Suprapubic skin (tissue), 4 donors: Measurements from ENCODE around the genes RMND5A and TEX37.

- PRO-cap, result no peak
- RAMPAGE, long total RNA, 4 experiments, result no peak in any of the 4 experiments
Measured at GRCh38 chr2:85756848-85757848, 3.4 kb downstream of the ATOH8 start.

DNA sequence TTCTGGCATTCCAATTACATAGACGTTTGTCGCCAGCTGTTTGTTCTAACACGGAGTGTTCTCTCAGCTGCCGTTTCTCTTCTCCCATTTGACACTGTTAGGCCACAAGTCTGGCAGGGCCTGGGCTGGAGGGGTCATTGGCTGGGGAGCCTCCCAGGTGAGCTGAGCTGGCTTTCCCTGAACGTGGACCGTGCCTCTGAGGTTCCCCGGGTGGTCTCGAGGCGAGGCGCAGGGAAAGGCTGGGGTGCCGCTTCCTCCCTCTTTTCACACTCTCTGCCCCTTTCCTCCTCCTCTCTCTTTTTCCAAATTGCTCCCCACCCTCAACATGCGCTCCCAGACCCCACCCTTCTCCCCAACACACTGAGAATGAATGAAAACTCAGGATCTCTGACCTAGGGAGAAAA lies 16.7 kb downstream of the ATOH8 start:
- PRO-cap, result no peak
- RAMPAGE, long total RNA, 4 experiments, result no peak in any of the 4 experiments

GRCh38 chr2:85776975-85778169 lies 23.6 kb downstream of the ATOH8 start:
- PRO-cap, result no peak
- RAMPAGE, long total RNA, 4 experiments, result no peak in any of the 4 experiments

- PRO-cap, result no peak
- RAMPAGE, long total RNA, 4 experiments, result no peak in any of the 4 experiments
Measured at GRCh38 chr2:85786644-85787704, 33.2 kb downstream of the ATOH8 start.

- PRO-cap, result no peak
- RAMPAGE, long total RNA, 4 experiments, result no peak in any of the 4 experiments
Measured at GRCh38 chr2:85793116-85793474, 39.3 kb downstream of the ATOH8 start.

DNA sequence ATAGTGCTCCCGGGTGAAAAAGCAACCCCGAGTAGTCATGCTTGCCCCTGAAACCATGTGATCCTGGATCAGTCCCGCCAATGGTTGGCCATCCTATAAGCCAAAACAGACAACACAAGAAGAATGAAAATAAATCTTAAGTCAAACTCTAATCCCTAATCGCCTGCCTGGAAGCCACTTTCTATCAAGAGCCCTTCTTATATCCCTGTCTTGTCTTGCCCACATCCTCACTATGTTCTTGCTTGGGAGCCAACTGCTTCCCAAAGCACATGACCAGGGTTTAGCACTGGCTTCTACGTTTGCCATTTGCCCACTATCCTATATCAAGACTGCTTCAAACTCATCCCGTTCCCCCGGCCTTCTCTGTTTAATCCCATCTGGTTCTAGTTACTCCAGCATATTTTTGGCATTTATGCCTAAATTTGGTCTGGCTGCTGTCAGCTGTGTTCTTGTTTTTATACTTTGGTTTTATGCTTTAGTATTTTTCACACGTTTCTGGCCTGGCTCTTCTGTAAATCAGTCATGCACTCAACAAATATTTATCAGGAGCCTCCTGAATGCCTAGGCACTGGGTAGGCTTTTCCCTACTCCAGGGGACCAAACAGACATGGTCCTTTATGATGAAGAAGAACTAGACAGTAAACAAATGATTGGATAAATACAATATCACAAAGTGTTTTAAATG lies 40.2 kb downstream of the POLR1A start:
- PRO-cap, result no peak
- RAMPAGE, long total RNA, 4 experiments, result no peak in any of the 4 experiments

DNA sequence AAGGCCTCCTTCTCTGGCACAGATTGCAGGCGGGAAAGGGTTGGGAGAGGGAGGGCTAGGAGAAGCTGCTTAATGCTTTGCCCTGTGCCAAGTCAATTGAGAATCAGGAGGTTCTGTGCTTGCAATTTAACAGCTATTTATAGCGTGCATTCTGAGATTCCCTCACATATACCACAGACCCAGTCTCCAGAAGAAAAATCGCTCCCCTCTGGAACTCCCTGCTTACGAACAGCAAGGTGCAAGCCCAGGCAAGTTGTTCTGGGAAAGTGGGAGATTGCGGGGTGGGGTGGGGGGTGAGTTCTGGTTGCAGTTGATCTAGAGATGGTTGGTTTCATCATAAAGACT lies 56.9 kb downstream of the REEP1 start:
- PRO-cap, result no peak
- RAMPAGE, long total RNA, 4 experiments, result no peak in any of the 4 experiments

GRCh38 chr2:86461590-86462373 lies 20.6 kb downstream of the KDM3A start:
- PRO-cap, result no peak
- RAMPAGE, long total RNA, 4 experiments, result no peak in any of the 4 experiments

GRCh38 chr2:86483519-86484385 lies 42.6 kb downstream of the KDM3A start:
- PRO-cap, result no peak
- RAMPAGE, long total RNA, 4 experiments, result no peak in any of the 4 experiments

DNA sequence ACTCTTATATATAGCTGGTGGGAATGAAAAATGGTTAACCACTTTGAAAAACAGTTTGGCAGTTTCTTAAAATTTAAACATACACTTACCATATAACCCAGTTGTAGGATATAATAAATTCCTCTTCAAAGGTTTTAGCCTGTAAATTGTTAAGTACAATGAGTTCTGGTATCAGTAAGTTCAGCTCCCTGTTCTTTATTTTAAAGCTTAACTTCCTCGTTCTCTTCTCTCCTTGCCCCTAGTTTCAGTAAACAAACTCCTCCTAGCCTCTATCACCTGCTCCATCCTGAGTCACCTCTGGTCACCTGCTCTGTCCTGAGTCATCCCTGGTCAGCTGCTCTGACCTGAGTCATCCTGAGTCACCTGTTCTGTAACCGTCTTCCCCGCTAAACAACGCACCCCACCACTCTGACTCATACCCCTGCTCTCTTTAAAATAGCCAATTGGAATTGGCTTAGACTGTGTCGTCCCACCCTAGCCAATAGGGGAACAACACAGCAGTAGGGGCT lies 25.1 kb upstream of the RMND5A start:
- PRO-cap, result no peak
- RAMPAGE, long total RNA, 4 experiments, result no peak in any of the 4 experiments

- PRO-cap, result unidirectional peak, plus-strand start at chr2:86720299; unidirectional peak, plus-strand start at chr2:86720387
- RAMPAGE, long total RNA, 4 experiments, result start-site peak on the plus strand in 2 of 4 experiments, at chr2:86720312-86720340 at its widest, 22 reads per replicate
Measured at GRCh38 chr2:86719565-86720479, at the start of gene RMND5A. Gene RMND5A (plus strand): TSS chr2:86720291.

- PRO-cap, result no peak
- RAMPAGE, long total RNA, 4 experiments, result no peak in any of the 4 experiments
Measured at GRCh38 chr2:86747981-86748403, 27.9 kb downstream of the RMND5A start.

DNA sequence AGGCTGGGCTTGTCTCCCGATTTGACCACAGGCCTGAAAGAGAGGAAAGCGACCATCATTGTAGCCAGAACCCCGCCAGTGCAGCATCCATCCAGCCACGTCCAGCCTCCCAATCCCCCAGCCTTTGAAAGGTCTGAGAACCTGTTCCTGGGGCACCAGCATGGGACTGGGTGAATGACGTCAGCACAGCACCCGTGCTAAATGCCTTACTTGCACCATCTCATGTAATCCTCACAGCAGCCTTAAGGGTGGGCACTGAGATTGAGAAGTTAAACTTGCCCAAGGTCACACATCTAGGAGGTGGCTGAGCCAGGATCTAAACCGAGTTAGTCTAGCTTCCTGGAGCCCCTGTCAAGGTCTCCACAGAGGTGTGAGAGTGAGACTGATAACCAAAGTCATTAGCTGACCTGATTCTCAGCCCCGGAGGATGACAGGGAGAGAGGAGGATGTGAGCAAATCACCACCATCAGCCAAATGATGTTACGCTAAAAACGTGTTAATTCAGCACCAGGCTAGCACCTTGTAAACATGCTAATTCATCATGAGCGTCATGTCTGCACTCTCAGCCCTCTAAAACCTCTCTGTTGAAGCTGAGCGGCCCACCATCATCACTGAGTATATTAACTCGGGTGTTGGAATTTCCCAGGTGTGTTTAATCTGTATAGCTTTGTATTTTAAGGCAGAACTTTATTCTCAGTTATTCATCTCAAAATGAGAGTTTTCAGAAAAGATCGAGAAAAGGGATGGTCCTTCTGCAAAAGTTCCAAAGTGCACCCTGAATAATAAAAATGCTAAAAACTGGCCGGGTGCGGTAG lies 4.6 kb downstream of the CD8A start:
- PRO-cap, result no peak
- RAMPAGE, long total RNA, 4 experiments, result no peak in any of the 4 experiments

GRCh38 chr2:86807812-86808912 lies 17.4 kb upstream of the CD8A start:
- PRO-cap, result no peak
- RAMPAGE, long total RNA, 4 experiments, result no peak in any of the 4 experiments

DNA sequence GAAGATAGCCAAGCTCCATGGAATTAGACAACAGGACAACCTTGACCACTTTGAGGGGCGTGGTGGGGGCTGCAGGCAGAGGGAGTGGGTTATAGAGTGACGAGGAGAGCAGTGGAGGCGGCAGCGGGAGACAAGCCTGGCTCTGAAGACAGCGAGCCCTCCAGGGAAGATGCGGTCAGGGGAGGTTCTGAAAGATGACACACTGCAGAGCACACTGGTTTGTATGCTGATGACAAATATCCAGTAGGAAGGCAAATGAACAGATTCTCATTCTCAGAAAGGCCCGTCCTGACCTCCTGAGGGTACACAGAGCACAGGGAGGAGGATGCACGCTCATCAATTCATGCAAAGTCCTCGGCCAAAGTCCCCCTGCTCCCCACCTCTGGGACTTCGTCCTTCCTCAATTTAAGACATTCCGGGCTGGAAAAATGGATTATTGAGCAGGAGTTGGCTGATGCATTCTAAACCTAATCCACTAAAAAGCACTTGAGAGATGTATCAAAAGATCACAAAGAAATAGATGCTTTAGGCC lies 2.6 kb downstream of the PLGLB1 start:
- PRO-cap, result no peak
- RAMPAGE, long total RNA, 4 experiments, result no peak in any of the 4 experiments

DNA sequence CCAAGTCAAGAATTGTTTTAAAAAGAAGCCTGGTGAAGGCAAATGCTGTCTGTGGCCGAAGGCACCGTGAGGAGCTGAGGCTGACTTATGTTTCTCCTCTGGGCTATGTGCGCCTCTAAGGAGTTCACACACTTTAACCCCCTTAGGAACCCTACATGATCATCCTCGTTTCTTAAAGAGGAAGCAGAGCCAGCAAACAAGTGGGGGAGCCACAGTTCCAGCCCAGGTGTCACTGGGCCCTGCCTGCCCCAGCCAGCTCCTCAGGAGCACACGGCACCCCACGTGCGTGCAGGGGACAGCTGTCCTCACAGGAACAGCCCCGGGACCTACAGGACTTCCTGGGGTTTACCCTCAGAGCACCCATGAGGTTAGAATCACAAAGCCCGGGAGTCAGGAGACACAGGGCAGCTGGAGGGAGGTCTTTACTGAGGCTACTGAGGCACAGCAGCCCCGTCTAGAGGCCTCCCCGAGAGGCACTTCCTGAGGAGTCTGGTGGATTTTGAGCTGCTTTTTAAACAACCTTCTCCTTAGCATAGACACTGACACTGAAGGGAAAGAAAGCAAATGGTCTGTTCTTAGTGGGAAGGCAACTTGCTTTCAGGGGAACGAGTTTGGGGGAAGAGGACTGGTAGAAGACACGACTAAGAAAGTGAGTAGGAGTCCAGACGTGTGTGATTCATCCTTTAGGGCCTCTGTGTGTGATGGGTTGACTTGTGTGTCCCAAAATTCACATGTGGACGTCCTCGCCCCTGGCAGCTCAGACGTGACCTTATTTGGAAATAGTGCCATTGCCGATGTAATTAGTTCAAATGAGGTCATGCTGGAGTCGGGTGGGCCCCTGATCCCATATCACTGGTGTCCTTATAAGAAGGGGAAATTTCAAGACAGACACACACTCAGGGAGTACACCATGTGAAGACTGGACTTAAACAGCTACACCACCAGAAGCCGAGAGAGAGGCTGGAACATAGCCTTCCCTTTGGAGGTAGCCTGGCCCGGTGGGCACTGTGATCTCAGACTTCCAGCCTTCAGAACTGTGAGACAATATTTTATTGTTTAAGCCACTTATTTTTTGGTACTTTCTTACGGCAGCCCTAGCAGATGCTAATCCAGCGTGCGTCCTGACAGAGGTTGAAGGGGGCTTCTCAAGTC lies 278.5 kb upstream of the PLGLB2 start:
- PRO-cap, result no peak
- RAMPAGE, long total RNA, 4 experiments, result no peak in any of the 4 experiments

GRCh38 chr2:88054743-88055045 lies 889 bp downstream of the KRCC1 start:
- PRO-cap, result no peak
- RAMPAGE, long total RNA, 4 experiments, result no peak in any of the 4 experiments

DNA sequence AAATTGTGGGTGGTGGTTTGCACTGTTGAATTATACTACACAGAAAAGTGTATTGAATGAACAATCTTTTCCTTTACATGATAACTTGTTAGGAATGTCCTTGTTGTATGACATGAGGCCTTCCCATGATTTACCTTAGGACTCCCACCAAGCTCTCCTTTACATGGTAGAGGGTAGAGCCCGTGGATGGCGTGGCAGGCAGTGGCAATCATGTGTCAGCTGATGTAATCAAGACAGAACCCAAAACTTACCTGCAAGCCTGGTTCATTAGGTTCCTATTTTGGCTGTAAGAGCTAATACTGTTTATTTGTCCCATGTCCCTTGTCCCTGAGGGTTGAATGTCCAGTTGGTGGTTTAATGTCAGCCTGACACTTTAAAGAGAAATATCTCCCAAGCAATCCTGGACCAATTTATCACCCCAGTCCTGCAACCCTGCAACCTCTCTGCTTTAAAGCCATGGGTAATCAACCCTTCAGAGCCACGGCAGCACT lies 5.9 kb upstream of the FABP1 start:
- PRO-cap, result no peak
- RAMPAGE, long total RNA, 4 experiments, result no peak in any of the 4 experiments

- PRO-cap, result no peak
- RAMPAGE, long total RNA, 4 experiments, result no peak in any of the 4 experiments
Measured at GRCh38 chr2:88168323-88168920, 1.7 kb upstream of the THNSL2 start.

GRCh38 chr2:88524455-88524819 lies at the start of gene TEX37:
Gene TEX37 (plus strand): TSS chr2:88524649.
- PRO-cap, result no peak
- RAMPAGE, long total RNA, 4 experiments, result no peak in any of the 4 experiments